Right ventricle myocardium (tissue), 1 donor: ENCODE measurements around the genes PM20D1, CTSE and IKBKE.

DNA sequence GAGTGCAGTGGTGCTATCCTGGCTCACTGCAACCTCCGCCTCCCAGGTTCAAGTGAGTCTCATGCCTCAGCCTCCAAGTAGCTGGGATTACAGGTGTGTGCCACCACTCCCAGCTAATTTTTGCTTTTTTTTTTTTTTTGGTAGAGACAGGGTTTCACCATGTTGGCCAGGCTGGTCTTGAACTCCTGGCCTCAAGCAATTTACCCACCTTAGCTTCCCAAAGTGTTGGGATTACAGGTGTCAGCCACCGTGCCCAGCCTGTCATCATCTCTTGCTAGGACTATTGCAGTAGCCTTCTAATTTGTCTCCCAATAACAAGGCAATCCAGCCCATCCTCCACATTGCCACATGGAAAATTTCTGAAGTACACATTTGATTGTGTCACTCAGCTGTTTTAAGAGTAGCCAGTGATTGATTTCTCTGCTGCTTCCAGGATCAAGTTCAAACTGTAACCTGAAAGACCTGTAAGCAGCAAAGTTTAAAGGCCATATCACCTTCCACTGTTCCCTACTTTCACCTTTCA is 7.6 kb upstream of the ELK4 start:
- PRO-cap, 2 experiments = no peak in any of the 2 experiments

DNA sequence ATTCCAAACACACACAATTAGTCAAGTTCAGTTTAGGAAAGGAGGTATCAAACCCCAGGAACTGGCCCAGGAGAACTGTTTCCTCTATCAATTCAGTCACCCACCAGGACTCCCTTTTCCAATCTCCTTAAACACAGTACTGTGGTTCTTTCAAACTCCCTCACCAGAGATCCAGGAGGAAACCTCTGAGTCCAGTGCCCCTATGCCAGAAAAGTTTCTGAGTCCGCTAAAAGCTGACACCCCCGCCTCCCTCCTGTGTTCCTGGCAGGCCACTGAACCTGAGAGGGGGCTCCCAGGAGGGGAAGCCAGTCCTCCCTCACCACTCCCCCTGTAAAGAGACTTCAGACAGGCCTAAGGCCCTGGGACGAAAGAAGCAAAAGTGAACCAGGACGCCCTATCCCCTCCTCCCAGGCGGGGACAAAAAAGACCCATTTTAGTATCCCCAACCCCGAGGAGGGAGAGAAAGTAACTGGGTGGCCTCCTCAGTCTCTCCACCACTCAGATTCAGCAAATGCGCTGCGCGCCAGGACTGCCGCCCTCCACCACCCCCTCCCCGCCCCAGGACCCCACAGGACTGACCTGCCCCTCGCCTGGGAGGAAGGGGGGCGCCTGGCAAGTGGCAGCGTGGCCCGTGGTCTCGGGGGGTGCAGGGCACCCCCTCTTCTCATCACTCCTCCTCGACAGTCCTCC is 624 bp downstream of the SLC41A1 start:
- PRO-cap, 2 experiments = peak in 1 of 2 experiments; most common plus-strand start position 308 of the sequence (in 1); most common minus-strand start position 204 of the sequence (in 1)

DNA sequence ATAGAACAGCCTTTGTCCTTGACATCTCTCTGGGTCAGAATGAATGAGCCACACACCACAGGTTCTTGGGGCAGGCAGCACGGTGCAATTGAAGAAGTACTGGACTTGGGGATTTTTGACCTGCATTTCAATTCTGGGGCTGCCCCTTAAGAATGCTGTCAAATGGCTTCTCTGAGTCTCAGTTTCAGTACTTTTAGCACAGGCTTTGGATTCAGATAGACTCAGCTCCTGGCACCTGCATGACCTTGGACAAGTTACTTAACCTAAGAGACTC is 13.5 kb upstream of the SLC41A1 start:
- PRO-cap, 2 experiments = peak in 2 of 2 experiments; most common plus-strand start position 51 of the sequence (in 2)

GRCh38 chr1:205850002-205850545 is at the start of gene PM20D1:
Gene PM20D1, minus strand, starts transcription at chr1:205850132.
- PRO-cap, 2 experiments = peak in 2 of 2 experiments; most common plus-strand start chr1:205850310 (in 2); most common minus-strand start chr1:205850132 (in 2)

DNA sequence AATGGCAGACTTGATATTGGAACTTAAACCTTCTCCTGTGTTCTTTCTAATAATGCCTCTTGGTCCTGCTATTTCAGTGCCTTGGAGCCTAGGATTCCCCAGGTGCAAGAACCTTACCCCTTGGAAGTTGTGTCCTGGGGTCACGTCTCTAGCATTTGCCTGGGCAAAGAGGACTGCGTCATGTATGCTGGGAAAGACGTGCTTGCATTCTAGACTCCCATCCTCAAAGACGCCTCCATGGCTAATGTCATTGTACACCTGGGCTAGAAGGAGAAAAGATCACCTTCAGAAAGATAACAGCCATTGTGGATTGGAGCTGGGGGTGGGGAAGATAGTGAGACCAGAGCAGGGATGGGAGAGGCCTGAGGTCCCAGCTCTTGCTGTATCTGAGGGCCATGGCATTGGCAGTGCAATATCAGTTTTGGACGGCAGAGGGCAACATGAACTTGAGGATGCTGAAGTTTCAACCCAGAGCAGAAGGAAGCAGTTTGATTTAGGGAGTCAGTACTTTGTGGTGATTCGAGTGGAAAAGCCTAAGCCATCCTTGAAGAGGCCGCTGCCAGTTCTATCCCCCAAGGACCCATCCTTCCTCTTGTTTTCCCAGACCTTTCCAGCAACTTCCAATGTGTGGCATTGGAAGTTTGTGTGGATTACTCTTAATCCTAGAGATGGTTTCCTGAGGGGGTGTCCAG is 24.4 kb downstream of the SLC26A9 start:
- PRO-cap, 2 experiments = peak in 2 of 2 experiments; most common plus-strand start position 471 of the sequence (in 1); most common minus-strand start position 388 of the sequence (in 2)

DNA sequence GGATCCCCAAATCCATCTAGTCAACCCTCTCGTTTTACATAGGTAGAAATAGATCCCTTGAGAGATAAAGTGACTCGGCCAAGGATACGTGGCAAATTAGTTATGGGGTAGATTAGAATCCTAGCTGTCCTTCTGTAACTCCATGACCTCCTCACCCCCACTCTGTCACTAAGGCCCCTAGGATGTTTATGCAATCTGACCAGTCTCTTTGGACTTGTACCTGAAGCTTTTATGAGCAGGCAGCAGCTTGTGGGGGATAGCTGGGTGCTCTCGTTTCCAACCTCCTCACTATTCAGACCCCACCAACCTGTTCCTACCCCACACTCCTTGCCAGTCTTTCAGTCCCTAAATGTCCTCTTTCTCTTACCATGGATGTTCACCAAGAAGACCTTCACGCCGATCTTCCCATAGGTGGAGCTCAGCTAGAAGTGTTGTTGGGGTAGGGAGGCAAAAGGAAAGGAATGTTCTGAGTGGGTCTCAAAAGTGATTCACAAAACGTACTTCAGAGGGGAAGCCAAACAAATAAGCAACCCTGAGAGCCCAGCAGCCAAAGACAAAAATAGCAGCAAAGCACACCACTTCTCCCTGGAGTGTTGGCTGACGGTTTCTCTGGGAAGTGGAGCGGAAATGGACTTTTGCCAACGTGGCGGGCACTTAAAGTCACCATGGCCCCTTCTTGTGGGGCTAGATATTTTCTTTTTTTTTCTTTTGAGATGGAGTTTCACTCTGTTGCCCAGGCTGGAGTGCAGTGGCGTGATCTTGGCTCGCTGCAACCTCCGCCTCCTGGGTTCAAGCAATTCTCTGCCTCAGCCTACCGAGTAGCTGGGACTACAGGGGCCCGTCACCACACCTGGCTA is 23.2 kb downstream of the SLC26A9 start:
- PRO-cap, 2 experiments = peak in 2 of 2 experiments; most common minus-strand start position 430 of the sequence (in 2)

GRCh38 chr1:206023478-206024286 is at the start of gene CTSE:
Gene CTSE, minus strand, starts transcription at chr1:206023895.
- PRO-cap, 2 experiments = no peak in any of the 2 experiments

DNA sequence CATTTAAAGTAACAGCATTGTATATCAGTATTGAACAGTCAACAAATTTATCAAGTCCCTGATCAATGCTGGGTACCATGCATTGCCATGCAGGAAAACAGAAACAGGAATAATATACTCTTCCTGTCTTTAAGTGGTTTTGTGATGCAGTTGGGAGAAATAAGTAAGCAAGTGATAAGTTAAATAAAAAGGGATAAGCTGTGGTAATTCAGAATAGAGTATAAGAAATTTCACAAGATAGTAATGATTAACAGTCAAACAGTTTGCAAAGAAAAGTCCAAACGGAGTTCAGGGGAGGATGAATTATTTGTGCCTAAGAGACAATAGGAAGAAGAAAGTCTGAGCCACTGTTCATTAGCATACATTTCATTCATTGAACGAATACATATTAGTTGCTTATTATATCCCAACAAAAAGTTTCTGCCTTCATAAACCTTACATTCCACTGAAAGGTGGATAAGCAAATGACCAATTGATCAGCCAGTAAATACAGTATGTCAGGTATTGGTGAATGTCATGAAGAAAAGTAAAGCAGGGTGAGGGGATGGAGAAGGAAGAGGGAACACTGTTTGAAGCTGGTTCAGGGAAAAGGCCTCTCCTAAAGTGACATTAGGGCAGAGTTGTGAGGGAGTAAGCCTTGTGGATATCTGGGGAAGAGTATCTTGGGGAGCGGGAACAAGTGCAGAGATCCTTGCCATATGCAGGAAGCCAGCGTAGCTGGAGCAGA is 38.9 kb upstream of the IKBKE start:
- PRO-cap, 2 experiments = no peak in any of the 2 experiments

GRCh38 chr1:206453942-206454875 is 16.1 kb upstream of the IKBKE start:
- PRO-cap, 2 experiments = no peak in any of the 2 experiments

GRCh38 chr1:206469608-206470723 is at the start of gene IKBKE:
Gene IKBKE, plus strand, starts transcription at chr1:206470476.
- PRO-cap, 2 experiments = peak in 2 of 2 experiments; most common plus-strand start chr1:206470453 (in 2)

DNA sequence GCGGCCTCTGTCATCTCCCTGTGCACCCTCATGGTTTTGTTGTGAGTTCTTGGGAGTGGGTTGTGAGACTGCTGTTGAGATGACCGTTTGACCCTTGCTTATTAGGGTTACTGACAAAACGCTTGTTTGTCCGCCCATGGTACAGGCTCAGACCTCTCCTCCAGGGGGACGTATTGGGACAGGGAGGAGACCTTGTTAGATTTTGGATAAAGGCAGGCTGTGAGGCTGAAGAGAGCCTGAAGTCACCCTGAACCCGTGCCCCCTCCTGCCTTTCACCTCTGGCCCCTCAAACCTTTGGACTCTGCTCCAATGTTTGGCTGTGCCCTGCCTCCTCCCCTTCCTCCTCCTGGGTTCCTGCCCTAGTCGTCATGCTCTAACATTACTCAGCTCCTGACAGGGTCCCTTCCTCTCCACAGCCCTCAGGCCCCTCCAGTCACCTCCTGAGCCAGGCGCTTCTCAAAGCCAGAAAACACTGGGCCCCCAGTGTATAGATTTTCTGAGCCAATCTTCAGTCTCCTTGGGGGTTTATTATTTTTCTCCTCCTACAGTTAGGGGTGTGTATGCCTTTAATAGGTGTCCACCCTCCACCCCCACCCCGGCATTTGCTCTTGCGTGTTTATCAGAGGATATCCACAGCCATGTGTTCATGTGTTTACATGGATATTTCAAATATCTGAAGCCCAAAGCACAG is 1.2 kb downstream of the RASSF5 start:
- PRO-cap, 2 experiments = no peak in any of the 2 experiments

DNA sequence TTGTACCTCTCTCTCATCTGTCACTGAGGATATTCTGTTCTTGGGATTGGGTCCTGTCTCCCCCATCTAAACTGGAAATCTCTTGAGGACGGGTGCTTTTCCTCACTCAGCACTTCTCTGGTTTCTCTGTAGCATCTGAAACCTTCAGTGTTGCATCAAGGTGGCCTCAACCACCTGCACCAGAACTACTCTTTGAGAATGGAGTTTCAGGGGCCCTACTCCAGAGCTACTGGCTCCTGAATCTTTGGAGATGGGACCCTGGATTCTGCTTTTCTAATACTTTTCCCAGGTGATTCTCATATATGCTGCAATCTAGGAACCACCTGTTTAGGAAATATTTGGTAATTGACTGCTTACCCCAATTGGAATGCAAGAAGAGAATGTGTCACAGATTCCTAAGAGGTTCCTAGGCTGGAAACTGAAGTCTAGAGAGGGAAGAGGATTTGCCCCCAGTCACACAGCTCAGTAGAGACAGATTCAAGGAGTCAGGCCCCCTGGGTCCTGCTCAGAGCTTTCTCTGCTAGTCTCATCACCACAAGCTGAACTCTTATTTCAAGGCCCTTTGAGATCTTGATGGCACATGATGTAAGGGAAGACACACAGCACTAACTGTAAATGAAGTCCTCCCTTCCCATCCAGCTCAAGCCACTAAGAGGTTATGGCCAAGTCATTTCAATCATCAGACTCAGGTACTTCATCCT is 48.7 kb downstream of the EIF2D start:
- PRO-cap, 2 experiments = no peak in any of the 2 experiments

- PRO-cap, 2 experiments = no peak in any of the 2 experiments
Observed at GRCh38 chr1:206578066-206578868, 34.0 kb downstream of the EIF2D start.

DNA sequence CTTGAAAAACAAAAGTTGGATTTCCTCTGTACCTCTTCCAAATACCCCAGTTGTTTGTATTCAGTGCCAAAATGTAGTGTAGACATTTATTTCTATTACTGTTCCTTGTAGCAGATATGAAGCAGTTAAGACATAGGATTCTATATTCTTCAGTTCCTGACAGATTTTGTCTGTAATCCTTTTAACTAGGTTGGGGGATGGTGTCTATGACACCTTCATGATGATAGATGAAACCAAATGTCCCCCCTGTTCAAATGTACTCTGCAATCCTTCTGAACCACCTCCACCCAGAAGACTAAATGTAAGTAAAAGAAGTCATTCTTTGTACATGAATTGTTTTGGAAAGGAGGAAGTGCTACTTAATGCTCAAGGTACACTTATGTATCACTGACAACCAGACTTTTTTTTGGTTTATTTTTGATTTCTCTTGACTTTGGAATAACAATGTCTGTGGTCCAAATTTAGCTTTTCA is 2.2 kb downstream of the DYRK3 start:
- PRO-cap, 2 experiments = no peak in any of the 2 experiments

- PRO-cap, 2 experiments = peak in 2 of 2 experiments; most common plus-strand start chr1:206665104 (in 2); most common minus-strand start chr1:206664899 (in 2)
Observed at GRCh38 chr1:206664528-206665349, 20.0 kb upstream of the MAPKAPK2 start.

GRCh38 chr1:206685173-206686123 is 743 bp downstream of the MAPKAPK2 start:
- PRO-cap, 2 experiments = peak in 2 of 2 experiments; most common plus-strand start chr1:206686040 (in 2); most common minus-strand start chr1:206685589 (in 2)

GRCh38 chr1:206691490-206692209 is 6.9 kb downstream of the MAPKAPK2 start:
- PRO-cap, 2 experiments = peak in 2 of 2 experiments; most common plus-strand start chr1:206691726 (in 2)

DNA sequence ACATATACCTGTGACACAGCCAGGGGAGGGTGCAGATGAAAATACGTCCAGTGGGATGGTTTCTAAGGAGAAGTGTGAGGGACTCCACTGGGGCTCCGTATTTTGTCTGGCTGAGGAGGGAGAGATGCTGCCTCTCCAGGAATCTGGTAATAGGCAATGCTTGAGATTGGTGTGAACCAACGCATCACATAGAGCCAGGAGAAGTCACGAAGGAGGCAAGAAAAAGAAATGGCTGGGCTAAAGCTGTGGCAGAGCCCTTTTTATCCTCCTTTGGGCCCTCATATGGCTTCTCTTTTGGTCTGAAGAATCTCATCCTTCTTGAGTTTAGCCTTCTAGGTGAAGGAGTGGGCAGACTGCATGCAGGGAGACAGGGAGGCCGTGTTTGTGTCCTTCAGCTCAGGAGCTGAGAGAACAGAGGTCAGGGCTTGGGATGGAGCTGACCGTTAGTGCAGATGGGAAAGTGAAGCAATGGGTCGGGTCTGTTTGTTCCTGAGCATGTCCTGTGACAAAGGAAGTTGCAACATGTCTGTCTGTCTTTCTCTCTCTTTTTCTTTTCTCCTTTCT is 14.8 kb downstream of the MAPKAPK2 start:
- PRO-cap, 2 experiments = no peak in any of the 2 experiments

DNA sequence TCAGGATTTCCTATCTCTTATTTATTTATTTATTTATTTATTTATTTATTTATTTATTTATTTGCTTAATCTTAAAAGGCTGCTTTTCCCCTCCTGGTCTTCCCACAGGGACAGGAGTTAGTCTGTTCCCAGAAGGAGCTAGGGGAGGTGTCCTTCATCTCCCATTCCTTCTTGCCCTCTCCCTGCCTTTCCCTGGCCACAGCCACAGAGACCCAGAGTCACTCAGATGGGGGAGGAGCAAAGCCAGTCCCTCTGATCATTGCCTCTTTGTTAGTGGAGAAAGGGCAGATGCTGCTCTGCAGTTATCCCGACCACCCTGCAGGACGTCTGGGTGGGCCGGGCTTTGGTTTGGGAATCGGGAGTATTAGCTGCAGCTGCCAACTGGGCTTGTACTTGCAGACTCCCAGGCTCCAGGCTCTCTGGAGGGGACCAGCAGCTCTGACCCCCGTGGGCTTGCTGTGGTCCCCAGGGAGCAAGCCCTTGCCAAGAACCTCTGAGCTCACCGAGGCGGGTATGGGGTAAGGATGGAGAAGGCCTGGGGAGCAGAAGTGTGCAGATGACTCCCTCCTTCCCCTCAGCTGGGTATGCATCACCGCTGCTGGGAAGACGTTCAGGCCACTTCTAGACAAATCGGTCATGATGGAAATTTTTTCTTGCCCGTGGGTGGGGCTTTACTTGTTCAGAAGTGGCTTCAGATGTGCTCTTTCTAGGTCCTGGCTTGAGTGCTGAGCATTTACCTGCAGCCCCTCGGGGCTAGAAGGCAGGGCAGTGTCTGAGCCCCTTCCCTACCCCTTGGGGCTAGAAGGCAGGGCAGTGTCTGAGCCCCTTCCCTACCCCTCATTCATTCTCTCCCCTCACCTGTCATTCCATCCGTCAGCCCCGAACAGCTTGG is 21.6 kb downstream of the MAPKAPK2 start:
- PRO-cap, 2 experiments = no peak in any of the 2 experiments

DNA sequence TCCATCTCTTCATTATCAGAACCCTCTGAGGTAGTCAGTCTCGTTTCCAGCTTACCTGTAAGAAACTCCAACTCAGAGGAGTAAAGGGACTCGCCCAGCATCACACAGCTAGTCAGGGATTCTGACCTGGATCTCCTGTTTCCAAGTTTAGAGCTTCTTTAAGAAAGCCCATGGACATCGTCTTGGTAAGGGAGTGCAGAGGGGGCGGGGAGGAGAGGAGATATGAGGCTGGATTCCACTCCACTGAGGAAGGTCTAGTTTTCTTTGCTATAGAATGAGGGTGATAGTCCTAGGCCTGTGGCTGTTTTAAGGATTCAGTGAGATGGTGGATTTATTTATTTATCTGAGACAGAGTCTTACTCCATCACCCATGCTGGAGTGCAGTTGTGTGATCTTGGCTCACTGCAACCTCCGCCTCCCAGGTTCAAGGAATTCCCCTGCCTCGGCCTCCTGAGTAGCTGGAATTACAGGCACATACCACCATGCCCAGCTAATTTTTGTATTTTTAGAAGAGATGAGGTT is 34.2 kb upstream of the IL19 start:
- PRO-cap, 2 experiments = no peak in any of the 2 experiments